ENCODE measurements around a stretch of chr4.

GRCh38 chr4:70704370-70705219 lies 16.3 kb downstream of the UTP3 start:
- PRO-cap, 2 experiments, result peak in 2 of 2 experiments; most common plus-strand start chr4:70704810 (in 2); most common minus-strand start chr4:70704613 (in 2)
- RAMPAGE, long total RNA, 5 experiments, result start-site peak on the minus strand in 1 of 5 experiments, at chr4:70704587-70704617 at its widest, 5 reads per replicate

DNA sequence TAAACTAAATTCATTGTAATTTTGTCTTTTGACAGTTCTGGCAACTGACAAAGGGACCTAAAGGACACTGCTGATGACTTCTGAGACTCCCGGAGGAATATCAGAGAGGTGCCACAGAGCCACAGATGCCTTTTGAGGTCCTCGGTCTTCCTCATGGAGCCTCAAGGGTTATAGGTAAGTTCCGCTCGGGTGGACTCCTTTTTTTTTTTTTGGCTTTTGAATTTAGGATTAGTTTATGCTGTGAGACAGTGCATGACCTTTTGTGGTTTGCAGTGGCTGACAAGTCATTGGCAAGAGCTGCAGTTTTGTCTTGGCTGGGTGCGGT lies 4.4 kb upstream of the GRSF1 start:
- PRO-cap, 2 experiments, result no peak in any of the 2 experiments
- RAMPAGE, long total RNA, 5 experiments, result no peak in any of the 5 experiments

DNA sequence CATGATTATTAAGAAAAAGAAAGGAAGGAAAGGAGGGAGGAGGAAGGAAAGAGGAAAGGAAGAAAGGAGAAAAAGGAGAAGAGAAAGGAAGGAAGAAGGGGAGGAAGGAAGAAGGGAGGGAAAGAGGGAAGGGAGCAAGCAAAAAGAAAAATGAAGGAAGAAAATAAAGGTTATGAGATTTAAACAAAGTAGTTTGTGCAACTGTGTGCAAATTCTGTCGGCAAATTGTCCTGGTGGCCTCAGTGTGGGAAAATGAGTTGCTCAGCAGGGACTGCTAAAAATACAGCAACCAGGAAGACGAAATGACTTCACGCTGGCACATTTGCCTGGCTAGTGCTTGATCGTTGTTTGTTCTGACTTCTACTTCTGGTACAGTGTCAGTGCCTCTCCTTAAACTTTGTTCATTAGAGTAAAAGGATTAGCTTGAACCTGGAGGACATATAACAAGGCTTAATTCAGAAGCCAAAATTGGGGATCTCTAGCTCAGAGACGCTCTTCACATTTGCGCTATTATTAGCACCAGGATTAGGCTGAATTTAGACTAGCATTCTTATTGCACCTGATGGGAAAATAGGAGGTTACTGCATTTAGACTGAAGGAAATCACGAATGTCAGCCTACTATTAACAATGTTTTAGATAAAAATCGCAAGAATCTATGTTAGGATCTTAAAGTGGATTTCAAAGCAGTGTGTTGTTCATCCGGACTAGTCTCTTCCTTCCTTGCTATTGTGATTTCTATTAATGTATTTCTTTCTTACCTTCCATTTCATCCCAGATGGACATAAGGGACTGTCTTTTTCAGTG lies 81.3 kb downstream of the DCK start:
- PRO-cap, 2 experiments, result no peak in any of the 2 experiments
- RAMPAGE, long total RNA, 5 experiments, result no peak in any of the 5 experiments

- PRO-cap, 2 experiments, result no peak in any of the 2 experiments
- RAMPAGE, long total RNA, 5 experiments, result no peak in any of the 5 experiments
Measured at GRCh38 chr4:71259784-71260426, 72.8 kb downstream of the SLC4A4 start.

DNA sequence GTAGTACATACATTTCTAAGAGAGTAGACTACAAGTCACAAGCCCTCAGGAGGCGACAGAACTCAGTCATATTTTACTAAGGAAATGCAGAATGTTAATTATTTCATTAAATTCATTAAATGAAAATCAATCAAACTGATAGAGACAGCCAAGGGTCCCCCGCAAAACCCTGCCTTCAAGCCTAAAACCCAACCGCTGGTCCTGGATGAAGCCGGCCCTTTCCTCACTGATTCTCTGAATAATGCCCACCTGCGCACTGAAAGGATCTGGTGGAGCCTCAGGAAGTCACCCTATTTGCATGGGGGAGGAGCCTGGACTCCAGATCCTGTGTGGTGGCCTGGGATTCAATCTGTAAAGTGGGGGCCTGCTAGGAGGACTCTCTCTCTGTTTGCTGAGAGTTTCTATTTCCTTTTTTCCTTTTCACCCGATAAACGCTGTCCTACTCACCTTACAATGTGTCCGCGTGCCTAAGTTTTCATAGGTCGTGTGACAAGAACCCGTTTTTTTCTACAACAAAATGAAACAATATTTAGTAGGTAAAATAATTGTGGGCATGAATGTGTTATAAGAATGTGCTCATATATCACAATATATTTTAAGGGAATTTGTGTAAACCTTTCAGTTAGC lies 97.9 kb upstream of the ADAMTS3 start:
- PRO-cap, 2 experiments, result no peak in any of the 2 experiments
- RAMPAGE, long total RNA, 5 experiments, result no peak in any of the 5 experiments

DNA sequence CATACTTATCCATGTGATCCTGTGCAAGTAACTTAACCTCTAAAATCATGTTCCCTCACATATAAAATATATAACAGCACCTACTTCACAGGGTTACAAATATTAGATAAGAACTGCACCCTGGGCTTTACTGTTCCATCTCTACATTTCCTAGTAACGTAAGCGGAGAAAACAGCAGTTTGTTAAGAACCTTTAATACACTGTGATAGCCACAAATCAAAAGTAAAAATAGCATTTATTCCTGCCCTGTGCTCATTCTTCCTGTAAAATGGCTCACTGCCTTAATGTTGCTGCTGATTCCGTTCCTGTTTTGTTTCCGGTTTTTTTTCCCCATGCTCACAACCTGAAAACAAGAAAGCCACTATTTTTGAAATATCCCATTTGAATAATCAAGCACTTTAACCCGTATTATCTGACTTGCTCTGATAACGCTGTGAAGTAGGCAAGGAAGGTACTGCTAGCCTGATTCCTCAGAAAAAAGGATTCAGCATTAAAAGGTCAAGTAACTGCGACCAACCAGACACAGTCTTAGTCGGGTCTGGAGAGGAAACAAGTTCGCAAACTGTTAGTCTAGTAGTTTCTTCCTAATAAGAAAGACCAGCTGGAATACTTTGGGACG lies 1.1 kb downstream of the COX18 start:
- PRO-cap, 2 experiments, result peak in 2 of 2 experiments; most common plus-strand start position 519 of the sequence (in 1); most common minus-strand start position 270 of the sequence (in 1)
- RAMPAGE, long total RNA, 5 experiments, result no peak in any of the 5 experiments

GRCh38 chr4:73070023-73070450 lies 521 bp upstream of the COX18 start:
- PRO-cap, 2 experiments, result no peak in any of the 2 experiments
- RAMPAGE, long total RNA, 5 experiments, result no peak in any of the 5 experiments

DNA sequence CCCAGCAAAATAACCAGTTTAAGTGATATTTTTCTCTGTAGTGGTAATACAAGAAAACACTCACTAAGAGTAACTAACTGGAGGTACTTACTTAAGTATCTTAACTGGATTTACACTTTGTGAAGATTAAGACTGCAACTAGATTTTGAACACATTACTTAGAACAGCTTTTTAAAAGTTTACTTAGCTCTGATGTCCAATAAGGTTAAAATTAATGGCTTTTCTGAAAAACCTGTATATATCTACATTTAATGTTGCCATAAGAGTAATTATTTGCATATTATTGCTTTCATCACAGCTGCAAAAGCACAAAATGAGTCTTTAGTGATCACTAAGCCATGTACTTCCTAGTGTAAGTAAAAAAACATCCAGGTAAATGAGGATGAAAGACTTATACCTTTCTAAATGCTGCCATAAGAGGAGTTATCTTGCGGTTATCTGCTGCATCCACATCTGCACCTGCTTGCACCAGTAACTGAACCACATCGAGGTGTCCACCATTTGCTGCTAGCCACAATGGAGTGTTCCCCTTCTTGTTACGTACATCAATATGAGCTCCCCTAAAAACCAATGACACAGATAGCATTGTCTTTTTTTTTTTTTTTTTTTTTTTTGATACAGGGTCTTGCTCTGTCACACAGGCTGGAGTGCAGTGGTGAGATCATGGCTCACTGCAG lies 48.9 kb upstream of the COX18 start:
- PRO-cap, 2 experiments, result no peak in any of the 2 experiments
- RAMPAGE, long total RNA, 5 experiments, result no peak in any of the 5 experiments

DNA sequence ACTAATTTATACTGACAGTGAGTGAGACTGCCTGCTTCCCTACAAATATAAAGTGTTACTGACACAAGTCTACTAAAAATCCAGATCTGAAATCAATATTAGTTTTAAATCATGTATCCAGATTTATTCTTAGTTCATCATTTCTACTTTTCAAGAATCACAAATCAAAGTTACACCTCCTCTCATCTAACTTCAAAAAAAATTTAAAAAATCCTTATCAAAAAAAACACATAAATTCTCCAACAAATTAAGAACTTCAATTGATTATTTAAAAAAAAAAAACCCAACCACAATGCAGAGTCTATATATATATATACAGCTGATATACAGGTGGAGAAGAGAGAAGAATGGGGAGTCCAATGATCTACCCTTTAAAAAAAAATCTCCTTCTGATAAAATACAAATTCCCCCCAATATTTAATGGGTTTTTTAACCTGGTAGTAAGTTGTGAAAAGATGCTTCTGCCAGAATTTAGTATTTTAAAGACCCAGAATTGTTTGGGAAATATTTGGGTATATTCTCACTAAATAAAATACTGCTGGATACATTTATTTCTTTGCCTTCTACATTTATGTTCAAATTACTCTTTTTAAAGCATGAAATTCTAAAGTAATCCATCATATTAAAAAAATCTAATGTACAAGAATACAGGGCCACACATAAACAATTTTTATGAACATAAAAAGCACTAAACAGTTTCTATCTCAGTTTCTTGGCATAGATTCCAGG lies 29.1 kb downstream of the ANKRD17 start:
- PRO-cap, 2 experiments, result no peak in any of the 2 experiments
- RAMPAGE, long total RNA, 5 experiments, result no peak in any of the 5 experiments

DNA sequence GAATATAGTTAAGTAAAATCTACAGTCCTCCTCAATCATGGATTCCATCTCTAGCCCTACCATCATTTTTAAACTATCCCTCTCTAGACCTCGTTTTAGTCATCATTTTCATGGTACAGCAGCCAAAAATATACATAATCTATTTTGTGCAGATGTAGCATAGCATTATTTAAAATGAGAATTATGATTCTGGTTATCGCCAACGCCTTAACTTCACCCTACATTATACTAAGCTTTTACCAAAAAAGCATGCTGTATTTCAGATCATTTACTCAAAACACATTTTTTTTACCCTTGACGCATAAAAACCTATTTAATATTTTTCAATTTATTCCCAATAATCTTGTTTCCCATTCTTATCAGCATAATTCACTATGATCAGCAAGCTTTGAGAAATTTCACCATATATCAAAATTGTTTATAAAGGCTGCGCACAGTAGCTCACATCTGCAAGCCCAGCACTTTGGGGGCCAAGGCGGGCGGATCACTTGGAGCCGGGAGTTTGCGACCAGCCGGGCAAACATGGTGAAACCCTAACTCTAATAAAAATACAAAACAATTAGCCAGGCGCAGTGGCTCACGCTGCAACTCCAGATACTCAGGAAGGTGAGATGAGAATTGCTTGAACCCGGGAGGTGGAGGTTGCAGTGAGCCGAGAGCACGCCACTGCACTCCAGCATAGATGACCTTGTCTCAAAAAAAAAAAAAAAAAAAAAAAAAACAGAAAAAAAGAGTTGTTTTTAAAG lies 8.5 kb downstream of the ANKRD17 start:
- PRO-cap, 2 experiments, result no peak in any of the 2 experiments
- RAMPAGE, long total RNA, 5 experiments, result no peak in any of the 5 experiments

GRCh38 chr4:73258999-73260048 lies 726 bp upstream of the ANKRD17 start:
- PRO-cap, 2 experiments, result peak in 2 of 2 experiments; most common plus-strand start chr4:73259234 (in 2); most common minus-strand start chr4:73259136 (in 2)
- RAMPAGE, long total RNA, 5 experiments, result start-site peak on the plus strand in 2 of 5 experiments, at chr4:73259154-73259248 at its widest, 30 to 270 reads per replicate

DNA sequence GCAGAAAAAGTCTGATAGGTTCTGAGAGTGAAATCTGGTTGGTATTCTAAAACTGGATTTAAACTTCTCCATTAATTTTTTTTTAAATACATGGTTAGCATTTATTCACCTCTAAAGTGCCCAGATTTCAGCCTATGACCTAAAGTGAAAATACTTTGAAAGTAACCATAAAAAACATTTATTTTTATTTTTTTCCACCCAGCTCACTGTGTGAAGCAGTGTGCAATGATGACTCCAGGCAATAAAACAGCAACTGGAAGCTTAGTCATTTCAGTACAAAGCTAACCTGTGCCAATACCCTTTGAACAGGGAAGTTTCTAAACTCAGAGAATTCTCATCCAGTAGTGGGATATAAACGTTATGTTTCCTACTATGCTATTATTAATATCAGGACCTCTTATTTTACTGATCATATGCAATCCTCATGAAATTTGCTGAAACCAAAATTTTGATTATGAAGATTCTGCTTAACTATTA lies 11.1 kb downstream of the RASSF6 start:
- PRO-cap, 2 experiments, result peak in 1 of 2 experiments; most common minus-strand start position 248 of the sequence (in 1)
- RAMPAGE, long total RNA, 5 experiments, result no peak in any of the 5 experiments

DNA sequence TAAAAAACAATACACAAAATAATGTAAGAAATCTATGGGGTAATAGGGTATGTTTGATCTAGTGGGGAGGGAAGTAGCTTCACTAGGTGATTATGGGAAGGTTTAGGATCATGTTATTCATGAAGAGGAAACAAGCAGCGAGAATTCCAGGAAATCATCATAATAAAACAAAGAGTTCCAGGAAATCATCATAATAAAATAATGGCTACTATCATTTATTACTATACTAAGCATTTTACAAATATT lies 12.3 kb upstream of the CXCL8 start:
- PRO-cap, 2 experiments, result no peak in any of the 2 experiments
- RAMPAGE, long total RNA, 5 experiments, result no peak in any of the 5 experiments

- PRO-cap, 2 experiments, result no peak in any of the 2 experiments
- RAMPAGE, long total RNA, 5 experiments, result no peak in any of the 5 experiments
Measured at GRCh38 chr4:74015945-74016398, 17.5 kb upstream of the CXCL5 start.

GRCh38 chr4:74096313-74096625 lies 2.7 kb downstream of the CXCL2 start:
- PRO-cap, 2 experiments, result no peak in any of the 2 experiments
- RAMPAGE, long total RNA, 5 experiments, result no peak in any of the 5 experiments

GRCh38 chr4:74096626-74097169 lies 2.3 kb downstream of the CXCL2 start:
- PRO-cap, 2 experiments, result no peak in any of the 2 experiments
- RAMPAGE, long total RNA, 5 experiments, result no peak in any of the 5 experiments

DNA sequence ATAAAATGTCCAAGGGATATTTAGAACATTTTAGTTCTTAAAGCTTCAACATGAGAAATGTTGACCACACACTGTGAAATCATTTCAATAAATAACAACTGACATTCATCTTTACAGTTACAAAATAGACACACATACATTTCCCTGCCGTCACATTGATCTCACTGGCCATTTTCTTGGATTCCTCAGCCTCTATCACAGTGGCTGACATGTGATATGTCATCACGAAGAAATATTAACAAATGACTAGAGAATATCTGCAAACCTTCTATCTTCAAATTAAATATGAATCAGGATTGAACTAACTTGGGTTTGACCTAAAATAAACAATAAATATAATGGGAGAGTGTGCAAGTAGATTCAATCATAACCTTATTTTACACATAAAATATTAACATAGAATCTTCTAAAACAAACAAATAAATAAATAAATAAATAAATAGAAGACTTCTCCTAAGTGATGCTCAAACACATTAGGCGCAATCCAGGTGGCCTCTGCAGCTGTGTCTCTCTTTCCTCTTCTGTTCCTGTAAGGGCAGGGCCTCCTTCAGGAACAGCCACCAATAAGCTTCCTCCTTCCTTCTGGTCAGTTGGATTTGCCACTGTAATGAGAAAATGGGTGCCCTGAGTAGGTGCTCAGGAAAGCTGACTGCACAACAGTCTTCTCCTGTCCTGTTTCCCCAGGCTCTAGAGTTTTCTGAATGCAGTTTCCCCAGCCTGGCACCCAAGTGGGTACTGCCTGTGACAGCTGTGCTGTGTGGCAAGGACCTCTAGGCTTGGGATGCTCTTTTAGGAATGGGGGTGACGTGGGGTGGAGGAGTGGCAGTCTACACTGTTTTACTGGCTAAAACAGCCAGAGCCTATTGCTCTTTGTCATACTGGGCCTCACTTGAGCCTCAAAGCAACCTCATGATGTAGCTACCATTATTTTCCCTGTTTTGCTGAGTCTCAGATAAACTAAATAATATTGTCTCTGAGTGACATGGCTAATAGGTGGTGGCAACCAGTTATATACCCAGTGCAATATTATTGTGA lies 1.5 kb downstream of the CXCL2 start:
- PRO-cap, 2 experiments, result no peak in any of the 2 experiments
- RAMPAGE, long total RNA, 5 experiments, result no peak in any of the 5 experiments

- PRO-cap, 2 experiments, result peak in 1 of 2 experiments; most common plus-strand start chr4:74110095 (in 1); most common minus-strand start chr4:74110035 (in 1)
- RAMPAGE, long total RNA, 5 experiments, result no peak in any of the 5 experiments
Measured at GRCh38 chr4:74109894-74110578, 11.0 kb upstream of the CXCL2 start.

GRCh38 chr4:74114016-74114883 lies 15.3 kb upstream of the CXCL2 start:
- PRO-cap, 2 experiments, result no peak in any of the 2 experiments
- RAMPAGE, long total RNA, 5 experiments, result no peak in any of the 5 experiments

DNA sequence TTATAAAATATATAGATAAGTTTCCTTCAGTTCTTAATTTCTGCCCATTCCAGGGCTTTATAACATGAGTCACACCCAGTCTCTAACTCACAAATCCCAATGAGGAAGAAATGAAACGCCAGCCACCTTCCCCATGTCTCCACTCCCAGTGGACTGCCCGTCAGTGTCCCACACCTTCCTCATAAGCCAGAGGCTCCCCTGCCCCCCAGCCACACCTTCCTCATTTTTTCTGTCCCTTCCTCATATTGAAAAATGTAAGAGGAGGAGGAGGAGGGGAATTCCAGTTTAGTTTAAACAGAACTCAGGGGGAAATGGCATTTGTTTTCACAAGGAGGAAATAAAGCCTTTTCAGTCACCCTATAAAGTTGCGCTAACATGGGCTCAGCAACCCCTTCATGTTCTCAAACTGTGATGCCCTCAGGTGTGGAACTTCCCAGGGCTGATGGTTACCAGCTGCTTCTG lies 97.8 kb downstream of the PARM1 start:
- PRO-cap, 2 experiments, result no peak in any of the 2 experiments
- RAMPAGE, long total RNA, 5 experiments, result no peak in any of the 5 experiments

All from thyroid gland (tissue), 7 donors.